Fibroblast of the aortic adventitia (primary cell): ENCODE data around the gene FNDC1.

- CAGE, long polyA plus RNA = no peak
Measured at GRCh38 chr6:158567426-158567877, 7.6 kb downstream of the TMEM181 start.

DNA sequence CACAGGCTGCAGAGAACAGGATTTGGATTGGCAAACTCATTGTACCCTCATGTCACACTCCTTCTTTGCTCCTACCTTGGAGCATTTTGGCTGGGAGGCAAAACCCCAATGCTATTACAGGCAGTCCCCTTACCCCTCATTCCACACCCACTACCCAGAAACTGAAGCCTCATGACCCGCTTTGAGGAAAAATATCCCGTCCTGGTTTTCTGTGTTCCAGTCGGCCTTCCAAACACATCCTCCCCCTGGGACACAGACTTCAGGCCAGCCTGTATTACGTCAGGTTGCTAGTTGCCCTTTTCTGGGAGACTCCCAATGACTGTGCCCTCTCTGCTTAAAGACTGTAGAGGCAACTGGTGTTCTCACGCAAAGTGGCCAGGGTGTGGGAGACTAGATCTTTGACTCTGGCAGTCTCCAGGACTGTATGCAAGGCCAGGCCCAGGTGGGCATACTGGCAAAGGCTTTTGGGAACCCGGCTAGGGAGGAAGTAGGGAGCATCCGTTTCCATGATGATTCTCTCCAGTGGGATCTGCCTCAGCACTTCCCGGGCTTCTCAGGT is 35.1 kb downstream of the DYNLT1 start:
- CAGE, long polyA plus RNA = no peak

GRCh38 chr6:158630683-158631667 is 13.6 kb downstream of the DYNLT1 start:
- CAGE, long polyA plus RNA = no peak

GRCh38 chr6:158634630-158635318 is 9.8 kb downstream of the DYNLT1 start:
- CAGE, long polyA plus RNA = no peak

DNA sequence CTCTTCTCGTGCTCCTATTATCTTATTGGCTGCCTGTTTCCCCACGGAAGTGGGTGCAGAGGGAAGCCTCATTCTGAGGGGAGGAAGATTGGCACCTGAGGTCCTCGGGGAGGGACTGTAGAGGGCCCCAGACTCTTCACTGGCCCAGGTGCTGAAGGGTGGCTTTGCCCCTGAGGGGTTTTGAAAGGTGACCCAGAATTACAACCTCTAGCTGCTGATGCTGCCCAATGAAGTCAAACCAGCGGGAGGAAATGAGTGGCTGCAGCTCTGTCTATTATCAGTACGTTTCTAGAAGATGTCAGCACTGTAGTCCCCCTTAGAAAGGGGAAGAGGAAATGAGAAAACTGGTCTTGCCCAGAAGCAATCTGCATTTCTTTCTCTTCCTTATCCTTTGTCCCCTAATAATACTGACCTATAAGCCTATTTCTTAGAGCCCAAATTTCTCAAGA is 66.0 kb downstream of the SYTL3 start:
- CAGE, long polyA plus RNA = no peak

- CAGE, long polyA plus RNA = no peak
Measured at GRCh38 chr6:158737599-158738519, 81.3 kb downstream of the EZR start.

DNA sequence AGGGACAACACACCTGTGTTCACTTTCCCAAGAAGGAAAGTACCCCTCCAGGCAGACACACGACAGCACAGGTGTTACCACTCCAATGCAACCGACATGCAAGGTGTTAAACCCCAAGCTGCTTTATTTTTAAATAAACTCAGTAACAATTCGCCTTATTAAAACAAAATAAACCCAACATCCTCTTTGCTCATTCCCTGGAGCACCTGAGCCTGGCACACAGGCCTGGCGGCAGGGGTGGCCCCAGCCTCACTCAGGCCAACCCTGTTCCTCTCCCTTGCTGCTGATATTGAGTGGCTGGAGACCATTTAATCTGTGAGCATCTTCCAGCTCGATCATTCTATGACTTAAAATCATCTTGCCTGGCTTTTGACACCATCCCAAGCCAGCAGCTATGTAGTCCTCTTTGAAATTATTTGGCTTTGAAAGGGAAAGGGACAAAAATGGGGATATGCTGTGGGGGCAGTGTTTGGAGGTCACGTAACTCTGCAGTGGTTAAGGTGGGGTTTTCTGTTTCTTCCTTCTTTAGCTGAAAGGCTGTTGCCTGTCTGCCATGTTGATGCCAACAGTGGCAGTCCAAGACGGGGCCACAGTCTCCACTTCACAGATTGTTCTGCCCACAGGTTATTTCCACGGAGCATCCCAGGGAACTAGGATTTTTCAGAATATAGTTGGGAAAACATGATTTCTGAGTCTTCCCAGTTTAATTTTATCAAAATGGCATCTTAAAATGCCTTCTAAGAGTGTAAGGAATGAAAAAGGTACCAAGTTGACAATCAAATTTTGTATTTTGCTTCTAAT is 22.8 kb downstream of the EZR start:
- CAGE, long polyA plus RNA = no peak

DNA sequence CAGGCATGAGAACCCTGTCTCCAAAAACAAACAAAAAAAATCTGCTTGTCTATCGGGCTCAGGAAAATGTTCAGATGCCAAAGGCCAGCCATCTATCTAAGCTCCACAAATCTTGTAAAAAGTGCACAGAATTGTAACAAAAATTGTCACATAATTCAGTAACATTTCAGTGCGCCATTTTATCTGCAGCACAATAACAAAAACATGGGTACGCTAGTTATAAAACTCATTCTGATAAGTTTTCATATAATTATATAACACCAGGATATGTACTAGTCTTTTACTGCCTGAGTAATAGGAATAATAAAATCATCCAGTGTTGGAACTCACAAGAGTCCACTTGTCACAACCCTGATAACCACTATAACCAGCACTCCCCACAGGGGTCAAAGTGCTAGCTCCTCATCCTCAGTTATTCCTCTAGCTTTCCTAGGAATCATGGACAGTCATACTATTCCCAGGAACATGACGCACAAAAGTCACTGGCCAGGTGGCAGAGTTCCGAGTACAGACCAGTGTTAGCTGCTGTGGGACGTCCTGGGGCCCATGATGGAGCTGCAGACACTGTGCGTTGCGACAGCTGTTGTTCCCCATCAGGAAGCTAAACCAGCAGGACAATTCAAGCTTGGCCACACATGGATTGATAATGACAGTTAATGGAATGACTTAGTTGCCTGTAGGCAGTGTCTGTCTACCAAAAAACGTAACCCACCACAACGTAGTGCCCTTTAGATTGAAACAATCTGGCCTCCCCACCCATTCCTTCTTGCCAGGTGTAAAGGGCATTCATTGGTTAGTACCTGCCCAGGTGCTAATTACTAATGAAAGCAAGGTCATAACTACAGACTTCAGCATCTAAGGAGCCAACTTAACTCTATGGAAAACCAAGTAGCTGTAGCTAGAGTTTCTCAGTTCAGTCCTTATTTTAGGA is 17.5 kb downstream of the EZR start:
- CAGE, long polyA plus RNA = no peak

DNA sequence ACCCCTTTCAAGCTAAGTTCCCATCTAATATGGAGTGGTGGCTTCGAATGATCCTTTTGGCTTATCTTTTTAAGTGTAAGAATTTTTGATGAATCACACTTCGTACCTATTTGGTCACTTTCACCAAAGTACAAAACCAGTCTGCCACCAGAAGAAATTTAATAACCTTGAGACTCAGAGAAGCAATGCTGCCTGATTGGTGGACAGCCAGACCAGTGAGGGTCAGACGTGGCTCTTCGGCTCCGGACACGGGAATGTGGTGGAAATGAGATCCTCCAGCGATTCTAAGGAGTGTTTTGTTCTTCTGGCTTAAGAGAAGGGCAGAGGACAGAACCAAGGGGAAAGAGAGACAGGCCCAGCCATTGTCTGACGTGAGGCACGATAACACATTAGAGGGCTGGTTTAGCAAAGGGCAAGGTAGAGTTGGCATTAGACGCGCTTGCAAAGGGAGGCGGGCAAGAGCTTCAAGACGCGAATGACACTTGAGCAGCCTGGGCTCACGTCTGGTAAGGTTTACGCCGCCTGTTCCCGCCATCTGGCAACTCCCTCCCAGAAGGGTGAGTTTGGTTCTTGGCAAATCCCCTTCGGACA is 49.9 kb upstream of the EZR start:
- CAGE, long polyA plus RNA = no peak

- CAGE, long polyA plus RNA = no peak
Measured at GRCh38 chr6:158939083-158940111, 60.6 kb downstream of the RSPH3 start.

- CAGE, long polyA plus RNA = no peak
Measured at GRCh38 chr6:158982414-158982963, 17.5 kb downstream of the RSPH3 start.

DNA sequence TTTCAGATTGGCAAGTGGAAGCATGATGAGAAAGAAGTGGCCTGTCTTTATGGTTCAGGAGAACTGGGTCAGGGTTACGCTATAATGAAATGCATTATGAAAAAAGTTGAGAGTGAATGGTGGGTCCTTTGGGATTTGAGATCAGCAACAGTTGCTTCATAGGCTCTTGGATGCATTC is 1.8 kb downstream of the TAGAP start:
- CAGE, long polyA plus RNA = no peak

GRCh38 chr6:159062972-159063319 is 18.2 kb upstream of the TAGAP start:
- CAGE, long polyA plus RNA = no peak

DNA sequence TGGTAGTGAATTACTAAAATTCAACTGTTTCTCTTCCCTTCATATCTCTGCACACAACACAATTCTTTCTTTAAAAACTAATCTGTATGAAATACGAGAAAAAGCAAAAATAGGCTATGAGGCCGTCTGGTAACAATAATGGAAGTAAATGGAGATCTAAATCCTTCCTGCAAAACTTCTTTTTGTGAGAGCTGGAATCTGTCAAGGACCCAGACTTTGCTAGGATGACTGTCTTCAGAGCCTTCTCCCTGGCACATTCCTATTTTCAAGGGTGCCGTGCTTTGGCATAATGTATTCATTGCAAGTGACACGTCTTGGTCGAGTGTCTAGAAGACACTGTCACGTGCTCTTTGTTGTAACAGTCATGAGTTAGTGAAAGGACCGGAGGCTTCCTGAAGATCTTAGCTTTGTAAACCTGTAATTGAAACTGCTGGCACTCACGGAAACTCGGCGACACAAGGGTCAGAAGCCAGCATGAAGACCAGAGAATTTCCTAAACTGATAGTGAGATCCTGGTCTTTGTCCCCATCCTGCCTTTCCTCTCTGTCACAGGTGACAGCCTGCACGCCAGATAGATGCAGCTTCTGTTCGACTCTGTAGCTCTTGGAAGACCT is 19.6 kb upstream of the TAGAP start:
- CAGE, long polyA plus RNA = no peak

GRCh38 chr6:159168336-159169565 is at the start of gene FNDC1:
TSS of gene FNDC1 (plus strand) at chr6:159169400.
- CAGE, long polyA plus RNA = no peak

GRCh38 chr6:159169566-159170471 is 619 bp downstream of the FNDC1 start:
- CAGE, long polyA plus RNA = no peak

DNA sequence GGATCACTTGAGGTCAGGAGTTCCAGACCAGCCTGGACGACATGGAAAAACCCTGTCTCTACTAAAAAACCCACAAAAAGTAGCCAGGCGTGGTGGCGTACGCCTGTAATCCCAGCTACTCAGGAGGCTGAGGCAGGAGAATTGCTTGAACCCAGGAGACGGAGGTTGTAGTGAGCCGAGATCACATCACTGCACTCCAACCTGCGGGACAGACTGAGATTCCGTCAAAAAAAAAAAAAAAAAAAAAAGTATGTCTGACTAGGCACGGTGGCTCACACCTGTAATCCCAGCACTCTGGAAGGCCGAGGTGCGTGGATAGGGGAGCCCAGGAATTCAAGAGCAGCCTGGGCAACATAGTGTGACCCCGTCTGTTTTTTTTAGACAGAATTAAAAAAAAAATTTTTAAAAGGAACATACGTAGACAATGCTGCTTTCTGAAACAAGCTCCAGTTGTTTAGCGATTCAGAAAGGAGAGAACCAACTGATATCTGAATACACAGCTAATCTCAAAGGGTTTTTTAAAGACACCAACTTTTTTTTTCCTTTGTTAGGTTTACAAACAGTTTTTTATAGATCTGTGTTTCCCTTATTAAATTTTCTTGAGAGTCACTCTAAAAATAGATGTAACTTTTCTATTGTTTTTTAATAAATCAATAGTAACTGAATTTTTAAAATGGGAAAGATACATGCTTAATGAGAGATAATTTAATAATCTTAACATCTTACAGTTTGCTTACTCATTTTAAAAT is 2.8 kb downstream of the SOD2 start:
- CAGE, long polyA plus RNA = no peak

GRCh38 chr6:159714362-159715513 is 12.6 kb upstream of the WTAP start:
- CAGE, long polyA plus RNA = no peak

DNA sequence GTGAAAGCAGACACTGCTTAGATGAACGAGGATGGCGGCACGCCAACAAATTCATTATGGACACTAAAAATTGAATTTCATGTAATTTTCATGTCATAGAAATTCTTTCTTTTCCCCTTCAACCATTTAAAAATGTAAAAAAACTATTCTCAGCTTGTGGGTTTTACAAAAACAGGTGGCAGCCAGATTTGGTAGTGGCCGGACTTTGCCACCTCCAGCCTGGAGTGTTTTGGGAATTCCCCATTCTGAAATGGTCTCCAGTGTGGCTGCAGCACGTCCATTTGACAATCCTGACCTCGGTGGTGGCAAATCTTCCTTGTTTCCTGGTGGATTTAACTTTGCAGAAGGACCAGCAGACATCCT is 26.0 kb downstream of the MAS1 start:
- CAGE, long polyA plus RNA = no peak

GRCh38 chr6:159977400-159977847 is 8.5 kb downstream of the IGF2R start:
- CAGE, long polyA plus RNA = no peak